Occipital lobe (tissue), 2 donors: ENCODE measurements around the genes TLL2, TM9SF3 and PIK3AP1.

DNA sequence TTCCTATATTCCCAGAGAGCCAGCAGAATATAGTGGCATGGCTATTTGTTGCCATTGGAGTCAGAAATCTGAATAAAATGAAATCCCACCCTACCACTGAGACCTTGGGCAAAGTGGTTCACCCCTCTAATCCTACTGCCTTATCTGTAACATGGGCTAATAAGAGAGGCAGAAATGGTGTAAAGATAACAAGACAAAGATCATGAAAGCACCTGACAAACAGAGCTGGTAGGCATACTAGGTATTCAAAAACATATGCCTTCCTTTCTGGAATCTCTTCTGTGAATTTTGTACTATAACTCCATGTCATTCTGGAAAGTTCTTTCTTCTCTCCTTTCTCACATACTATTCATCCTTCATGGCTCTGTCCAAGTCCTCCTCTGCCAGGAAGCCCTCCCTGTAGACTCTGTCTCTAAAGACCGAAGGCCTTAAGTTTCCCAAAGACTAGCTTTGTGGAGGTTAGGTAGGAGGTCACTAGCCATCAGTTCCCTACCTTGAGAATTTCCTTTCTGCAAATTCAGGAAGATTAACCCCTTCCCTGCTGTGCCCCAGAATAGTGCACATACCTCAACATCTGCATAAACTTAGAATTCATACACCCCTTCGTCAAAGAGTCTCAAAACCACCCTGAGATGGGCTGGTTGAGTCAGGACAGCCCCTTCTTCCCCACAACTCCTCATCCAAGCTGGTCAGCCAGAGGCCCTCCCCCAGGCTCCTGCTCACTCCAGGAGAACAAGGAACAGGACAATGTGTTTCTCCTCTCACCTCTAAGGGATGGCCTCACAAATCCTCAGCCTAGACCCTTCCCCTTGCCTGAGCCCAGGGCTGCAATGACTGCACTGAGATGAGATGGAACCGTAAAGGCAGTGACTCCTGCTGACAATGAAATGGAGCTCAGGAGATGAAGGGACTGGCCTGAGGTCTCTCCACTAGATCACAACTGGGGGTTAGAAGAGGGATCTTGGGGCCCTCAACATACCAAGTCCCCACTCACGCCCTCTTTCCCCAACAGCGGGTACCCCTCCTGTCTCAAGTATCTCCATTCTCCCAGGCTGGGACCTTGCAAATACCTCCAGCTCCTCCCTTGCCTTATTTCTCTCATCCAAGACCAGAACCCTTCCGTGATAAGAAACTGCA lies 20.5 kb downstream of the SORBS1 start:
- RAMPAGE, long total RNA, result no peak

DNA sequence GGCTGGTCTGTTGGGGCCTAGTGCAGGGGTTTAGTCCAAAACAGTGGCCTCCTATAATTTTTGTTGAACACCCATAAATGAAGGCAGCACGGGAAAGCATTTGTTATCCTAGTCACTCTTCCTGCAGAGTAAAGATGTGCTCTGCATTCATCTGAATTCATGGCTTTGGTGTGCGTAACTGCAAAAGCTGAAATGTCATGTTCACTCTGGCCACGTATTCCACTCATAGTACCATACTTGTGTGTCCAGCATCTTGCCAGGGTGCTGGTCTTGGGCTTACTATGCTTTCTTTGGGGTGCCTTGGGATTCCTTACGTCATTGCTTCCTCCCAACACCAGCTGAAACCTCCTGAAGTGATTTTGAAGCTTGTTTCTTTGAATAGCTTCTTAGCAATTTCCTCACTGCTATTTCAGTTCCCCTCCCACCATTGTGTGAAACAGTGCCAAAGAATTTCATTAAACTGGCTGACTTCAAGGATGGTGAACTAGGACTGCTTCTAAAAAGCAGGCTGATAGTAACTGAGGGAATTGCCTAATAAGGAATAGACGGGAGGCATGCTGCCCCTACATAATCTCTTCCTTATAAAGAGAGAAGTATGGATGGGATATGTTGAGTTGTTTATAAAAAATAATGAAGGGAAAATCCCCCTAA lies 36.9 kb downstream of the ENTPD1 start:
- RAMPAGE, long total RNA, result no peak

- RAMPAGE, long total RNA, result no peak
These were observed 70.1 kb upstream of the CC2D2B start for GRCh38 chr10:95837722-95838008.

GRCh38 chr10:96138513-96139168 lies 8.5 kb downstream of the ZNF518A start:
- RAMPAGE, long total RNA, result no peak

GRCh38 chr10:96139233-96139864 lies 9.3 kb downstream of the ZNF518A start:
- RAMPAGE, long total RNA, result no peak

DNA sequence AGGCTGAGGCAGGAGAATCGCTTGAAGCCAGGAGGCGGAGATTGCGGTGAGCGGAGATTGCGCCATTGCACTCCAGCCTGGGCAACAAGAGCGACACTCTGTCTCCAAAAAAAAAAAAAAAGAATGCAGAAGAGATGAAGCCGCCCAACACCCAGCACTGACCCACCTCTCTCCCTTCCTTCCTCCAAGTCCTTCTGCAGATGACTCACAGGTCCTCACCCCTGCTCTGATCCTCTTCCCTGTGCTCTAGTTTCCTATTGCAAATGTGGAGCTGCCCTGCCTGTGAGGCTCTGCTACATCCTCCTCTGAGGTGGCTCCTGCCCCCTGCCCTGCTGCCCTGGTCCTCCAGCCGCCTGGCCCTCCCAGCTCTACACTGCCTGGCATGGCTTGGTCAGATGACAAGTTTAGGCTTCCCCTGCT lies 22.1 kb upstream of the OPALIN start:
- RAMPAGE, long total RNA, result no peak

DNA sequence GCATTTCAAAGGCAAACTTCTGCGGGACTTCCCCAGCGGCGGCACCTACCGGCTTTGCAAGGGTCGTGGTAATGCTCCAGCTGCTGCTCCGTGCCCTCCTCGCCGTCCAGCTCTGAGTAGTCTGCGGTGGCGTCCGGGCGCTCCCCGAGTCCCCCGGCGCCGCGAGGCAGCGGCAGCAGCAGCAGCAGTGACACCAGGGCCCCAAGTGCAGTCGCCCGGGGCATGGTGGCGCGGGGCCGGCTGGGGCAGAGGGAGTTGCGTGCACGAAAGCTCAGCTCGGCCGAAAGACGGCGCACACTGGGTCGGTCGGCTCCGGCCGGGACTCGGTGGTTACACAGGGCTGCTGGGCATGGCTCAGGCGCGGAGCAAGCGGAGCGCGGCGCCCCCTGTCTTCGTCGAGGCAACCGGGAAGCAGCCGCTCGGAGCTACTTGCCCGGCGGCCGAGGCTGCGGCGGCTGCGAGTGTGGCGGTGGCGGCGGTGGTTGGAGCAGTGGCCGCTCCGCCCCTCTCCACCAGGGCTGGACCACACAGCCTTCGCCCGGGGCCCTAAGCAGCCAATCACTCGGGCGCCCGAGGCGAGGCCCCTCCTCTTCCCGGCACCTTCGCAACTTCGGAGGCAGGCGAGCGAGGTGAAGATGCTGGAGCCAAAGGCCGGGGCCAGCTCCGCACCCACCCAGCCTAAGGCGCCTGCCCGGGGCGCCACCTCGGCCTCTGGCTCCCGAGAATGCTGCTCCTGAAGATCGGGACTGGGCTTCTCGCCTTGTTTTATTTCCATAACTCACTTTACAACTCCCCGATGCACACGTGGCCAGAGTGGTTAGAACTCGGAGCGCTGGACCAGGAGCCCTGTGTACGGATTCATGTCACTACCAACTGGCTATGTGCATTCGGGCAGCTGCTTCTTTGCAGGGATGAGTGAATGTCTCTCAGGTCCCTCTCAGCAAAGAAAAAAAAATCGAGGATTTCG lies at the start of gene TLL2:
TSS of gene TLL2 (minus strand) at position 465 of the 967 bp plus-strand sequence.
- RAMPAGE, long total RNA, result no peak

DNA sequence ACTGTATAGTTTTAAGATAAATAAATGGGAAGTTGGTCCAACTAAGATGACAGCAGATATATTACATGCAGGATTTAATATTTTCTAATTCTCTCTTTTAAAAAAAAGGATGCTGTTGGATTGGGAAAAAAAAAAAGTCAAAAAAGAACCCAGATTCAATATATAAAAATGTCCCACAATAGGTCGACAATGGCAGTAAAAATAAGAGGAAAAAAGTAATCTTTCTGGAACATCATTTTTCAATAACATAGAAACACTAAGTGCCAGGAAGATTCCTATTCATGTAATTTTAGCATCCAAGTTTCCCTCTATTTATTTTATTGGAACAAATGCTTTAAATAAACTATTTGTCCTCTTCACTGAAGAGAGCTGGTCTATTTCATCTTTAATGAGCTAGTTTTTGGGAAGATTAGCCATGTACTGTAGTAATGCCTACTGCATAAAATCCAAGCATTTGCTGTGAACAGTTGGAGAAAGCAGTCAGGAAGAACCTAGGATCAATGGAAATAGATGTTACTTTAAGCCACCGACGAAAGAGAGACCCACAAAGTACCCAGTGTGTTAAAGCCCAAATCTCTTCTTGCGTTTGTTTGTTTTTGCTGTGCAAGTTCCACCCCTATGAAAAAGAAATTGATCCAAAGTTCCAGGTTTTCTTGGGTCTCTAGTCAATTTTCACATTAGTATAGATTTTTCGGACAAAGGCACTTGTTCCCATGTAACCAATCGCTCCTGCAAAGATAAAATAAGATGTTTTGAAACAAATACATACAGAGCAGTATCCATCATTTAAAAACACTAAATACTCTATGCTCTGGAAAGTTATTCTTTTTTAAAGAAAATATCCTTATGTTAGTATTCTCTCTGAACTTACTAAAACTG lies 8.1 kb upstream of the TLL2 start:
- RAMPAGE, long total RNA, result no peak

- RAMPAGE, long total RNA, result no peak
These were observed 17.4 kb upstream of the TLL2 start for GRCh38 chr10:96531041-96531670.

- RAMPAGE, long total RNA, result no peak
These were observed 35.7 kb downstream of the TM9SF3 start for GRCh38 chr10:96551206-96551491.

DNA sequence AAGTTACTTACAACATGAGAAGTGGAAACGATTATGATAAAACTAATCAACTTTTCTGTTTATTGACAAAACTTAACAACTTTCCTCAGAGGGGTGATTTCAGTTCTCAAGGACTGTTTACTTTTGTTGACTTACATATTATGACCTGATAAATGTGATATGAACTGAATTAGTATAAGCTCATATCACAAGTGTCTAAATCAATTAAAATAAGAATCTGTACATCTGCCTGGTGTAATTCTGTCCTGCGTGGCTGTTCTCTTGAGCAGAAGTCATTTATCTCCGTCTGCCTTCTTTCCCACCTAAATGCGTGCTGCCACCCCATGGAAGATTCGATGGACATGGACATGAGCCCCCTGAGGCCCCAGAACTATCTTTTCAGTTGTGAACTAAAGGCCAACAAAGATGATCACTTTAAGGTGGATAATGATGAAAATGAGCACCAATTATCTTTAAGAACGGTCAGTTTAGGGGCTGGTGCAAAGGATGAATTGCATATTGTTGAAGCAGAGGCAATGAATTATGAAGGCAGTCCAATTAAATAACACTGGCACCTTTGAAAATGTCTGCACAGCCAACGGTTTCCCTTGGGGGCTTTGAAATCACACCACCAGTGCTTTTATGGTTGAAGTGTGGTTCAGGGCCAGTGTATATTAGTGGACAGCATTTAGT lies 26.8 kb downstream of the TM9SF3 start:
- RAMPAGE, long total RNA, result no peak

GRCh38 chr10:96567432-96567905 lies 19.3 kb downstream of the TM9SF3 start:
- RAMPAGE, long total RNA, result no peak

GRCh38 chr10:96586423-96587247 lies at the start of gene TM9SF3:
TSS of gene TM9SF3 (minus strand) at chr10:96587012.
- RAMPAGE, long total RNA, result no peak

GRCh38 chr10:96588031-96588490 lies 1.2 kb upstream of the TM9SF3 start:
- RAMPAGE, long total RNA, result no peak

DNA sequence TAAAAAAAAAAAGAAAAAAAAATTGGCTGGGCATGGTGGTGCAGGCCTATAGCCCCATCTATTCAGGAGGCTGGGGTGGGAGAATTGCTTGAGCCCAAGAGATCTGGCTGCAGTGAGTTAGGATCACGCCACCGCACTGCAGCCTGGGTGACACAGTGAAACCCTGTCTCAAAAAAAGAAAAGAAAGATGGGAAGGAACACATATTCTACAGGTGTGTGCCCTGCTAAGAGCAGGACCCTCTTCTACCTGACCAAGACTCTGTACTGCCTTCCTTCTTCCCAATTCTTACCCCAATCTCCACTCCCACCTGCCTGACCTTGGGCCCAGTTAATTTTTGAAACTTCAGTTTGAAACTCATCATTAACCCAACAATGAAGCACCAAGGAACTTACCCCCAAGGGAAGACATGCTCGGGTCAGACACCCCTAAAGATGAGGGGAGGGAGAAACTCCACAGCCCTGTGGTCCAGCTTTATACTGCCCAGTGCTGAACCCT lies 43.9 kb upstream of the TM9SF3 start:
- RAMPAGE, long total RNA, result no peak

DNA sequence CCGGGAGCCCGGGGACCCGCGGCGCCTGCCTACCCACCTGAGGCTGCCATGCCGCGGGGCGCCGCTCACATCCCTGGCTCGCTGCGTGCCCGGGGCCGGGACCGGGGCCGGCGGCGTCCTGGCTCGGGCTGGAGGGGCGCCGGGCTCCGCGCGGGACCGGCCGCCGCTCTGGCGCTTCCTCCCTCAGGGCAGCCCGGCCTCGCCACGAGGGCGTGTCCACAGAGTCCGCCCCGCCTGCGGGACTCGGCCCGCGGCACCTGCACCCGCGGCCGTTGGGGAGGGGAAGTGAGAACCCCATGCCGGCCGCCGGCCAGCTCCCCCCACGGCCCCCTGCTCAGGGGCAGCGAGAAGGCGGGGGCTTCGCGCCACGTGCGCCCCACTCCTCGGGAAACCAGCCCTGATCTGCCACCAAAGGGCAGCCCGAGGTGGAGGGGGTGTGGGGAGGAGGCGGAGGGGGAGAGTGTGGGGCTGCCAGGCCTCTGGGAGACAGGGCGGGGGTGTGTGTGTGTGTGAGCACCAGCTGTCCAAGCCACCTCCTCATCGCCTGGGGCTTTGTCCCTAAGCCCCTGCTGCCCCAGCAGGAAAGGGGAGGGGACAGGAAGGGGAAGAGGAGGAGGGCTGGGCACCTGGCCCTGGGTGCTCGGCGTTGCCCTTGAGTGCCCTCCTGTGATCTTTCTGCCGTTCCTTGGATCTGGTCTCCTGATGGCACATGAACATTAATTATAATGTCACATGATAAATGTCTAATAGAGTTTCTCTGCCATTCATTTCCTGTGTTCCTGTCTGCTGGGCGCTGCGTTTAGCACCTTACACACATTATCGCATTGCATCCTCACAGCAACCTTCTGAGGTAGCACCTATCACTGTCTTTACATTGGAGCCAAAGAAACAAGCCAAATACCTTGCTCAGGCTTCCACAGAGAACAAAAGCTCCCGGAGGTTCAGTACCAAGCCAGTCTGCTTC lies at the start of gene PIK3AP1:
TSS of gene PIK3AP1 (minus strand) at position 170 of the 964 bp plus-strand sequence.
- RAMPAGE, long total RNA, result no peak

DNA sequence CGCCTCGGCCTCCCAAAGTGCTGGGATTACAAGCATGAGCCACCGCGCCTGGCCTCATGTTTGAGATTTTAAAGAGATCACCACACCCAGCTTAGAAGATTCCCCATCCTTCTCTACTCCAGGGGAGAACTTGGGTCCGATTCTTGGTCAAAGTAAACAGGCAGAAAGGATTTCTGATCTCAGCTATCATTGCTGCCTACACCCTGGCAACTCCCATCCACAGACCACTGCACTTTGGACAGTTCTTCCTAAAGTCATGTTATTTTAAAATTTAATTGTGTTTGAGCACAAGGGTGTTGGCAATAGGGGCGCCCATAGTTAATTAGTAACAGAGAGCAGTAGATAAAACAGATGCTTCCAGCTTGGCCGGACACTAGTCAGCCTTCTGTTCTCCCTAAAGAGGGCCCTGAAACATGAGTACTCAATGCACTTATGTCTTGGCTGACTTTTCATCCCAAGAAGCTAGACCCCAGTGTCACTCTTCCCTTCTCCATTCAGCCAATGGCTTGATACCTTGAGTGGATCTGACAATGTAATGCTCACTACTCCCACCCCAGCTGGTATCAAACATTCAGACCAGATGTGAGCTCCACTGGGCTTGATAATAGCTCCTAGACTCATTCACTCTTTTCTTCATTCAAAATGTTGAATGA lies 33.5 kb upstream of the LCOR start:
- RAMPAGE, long total RNA, result no peak

DNA sequence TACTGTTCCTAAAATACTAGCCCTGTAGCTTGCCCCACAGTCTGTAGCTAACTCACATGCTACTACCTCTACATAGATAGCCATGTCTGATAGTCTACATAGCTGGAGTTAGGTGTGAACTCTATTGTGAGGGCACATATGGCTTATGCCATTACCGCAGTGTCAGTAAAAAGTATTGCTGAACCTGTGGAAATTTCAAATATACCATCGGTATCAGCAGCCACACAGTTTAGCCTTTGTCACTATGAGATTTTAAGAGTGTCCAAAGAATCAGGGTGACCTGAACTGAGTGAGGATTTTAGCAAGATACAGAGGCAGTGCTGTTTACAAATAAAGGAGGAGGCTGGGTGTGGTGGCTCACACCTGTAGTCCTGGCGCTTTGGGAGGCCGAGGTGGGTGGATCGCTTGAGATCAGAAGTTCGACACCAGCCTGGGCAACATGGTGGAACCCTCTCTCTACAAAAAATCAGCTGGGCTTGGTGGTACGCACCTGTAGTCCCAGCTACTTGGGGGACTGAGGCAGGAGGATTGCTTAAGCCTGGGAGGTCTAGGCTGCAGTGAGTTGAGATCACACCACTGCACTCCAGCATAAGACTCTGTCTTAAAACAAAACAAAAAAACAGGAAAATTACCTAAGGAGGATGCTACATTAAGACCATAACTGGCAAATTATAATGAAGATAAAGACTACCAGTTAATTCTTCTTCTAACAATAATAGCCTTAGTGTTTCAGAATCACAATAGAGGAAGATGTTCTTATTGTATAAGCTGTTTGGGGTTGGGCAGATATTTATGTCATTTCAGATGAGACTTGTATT lies 40.2 kb downstream of the LCOR start:
- RAMPAGE, long total RNA, result no peak

DNA sequence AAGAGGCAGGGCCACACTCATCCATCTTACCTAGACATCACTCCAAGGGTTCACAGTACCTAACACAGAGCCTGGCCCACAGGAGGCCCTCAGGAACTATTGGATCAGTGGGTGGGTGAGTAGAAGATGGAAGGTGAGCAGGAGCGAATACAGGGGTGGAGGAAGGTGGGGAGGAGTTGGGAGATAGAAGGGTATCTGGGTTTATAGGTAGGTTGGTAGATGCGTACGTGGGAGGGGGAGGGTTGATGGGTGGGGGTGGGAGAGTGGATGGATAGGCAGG lies 34.7 kb downstream of the SLIT1 start:
- RAMPAGE, long total RNA, result no peak

DNA sequence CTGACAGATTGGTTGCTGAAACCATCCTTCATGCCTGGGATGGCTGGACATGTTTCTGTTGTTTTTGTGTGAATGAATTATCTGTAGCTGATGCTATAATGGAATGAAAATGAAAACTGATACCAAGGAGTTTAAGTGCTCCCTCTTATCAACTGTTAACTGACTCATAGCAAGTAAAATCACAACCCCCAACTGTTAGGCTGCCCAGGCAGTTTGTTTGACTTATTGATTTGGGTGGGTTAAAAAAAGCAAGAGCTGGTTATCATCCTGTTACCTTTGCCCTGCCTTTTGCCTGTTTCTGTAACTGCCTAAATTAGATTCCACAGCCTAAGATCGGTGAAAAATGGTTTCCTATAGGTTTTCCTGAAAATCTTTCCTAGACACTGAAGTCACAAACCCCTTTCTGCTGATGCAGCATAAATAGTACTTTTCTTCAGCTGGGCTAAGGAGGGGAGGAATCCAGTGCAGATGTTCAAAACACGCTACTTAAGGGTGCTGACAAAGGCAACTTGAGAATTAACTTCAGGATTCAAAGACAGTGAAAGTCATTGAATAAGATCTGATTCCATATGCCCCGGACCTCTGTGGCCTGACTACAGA lies 5.7 kb downstream of the FRAT2 start:
- RAMPAGE, long total RNA, result no peak